Measurements from ENCODE around the gene IL10.

- PRO-cap = no peak
Observed at GRCh38 chr1:206521052-206521593, 13.8 kb downstream of the RASSF5 start.

DNA sequence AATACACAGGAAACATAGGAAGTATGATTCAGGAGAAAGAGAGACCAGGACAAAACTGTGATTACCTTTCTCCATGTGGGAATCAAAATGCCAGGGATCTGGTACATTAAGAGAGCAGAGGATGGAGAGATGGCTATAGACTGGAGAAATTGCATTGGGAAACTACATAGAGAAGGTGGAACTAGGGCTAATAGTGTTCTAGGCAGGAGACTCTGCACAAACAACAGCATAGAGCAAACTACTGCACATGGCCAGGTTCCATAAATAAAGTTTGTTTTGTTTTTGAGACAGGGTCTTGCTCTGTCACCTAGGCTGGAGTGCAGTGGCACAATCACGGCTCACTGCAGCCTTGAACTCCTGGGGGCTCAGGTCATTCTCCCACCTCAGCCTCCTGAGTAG is 35.7 kb downstream of the EIF2D start:
- PRO-cap = no peak

- PRO-cap = no peak
Observed at GRCh38 chr1:206587060-206587807, 25.0 kb downstream of the EIF2D start.

DNA sequence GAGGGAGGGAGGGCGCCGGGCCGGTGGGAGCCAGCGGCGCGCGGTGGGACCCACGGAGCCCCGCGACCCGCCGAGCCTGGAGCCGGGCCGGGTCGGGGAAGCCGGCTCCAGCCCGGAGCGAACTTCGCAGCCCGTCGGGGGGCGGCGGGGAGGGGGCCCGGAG is 186 bp downstream of the MAPKAPK2 start:
- PRO-cap = no peak

- PRO-cap = no peak
Observed at GRCh38 chr1:206692296-206692970, 7.7 kb downstream of the MAPKAPK2 start.

GRCh38 chr1:206694917-206695596 is 10.4 kb downstream of the MAPKAPK2 start:
- PRO-cap = no peak

DNA sequence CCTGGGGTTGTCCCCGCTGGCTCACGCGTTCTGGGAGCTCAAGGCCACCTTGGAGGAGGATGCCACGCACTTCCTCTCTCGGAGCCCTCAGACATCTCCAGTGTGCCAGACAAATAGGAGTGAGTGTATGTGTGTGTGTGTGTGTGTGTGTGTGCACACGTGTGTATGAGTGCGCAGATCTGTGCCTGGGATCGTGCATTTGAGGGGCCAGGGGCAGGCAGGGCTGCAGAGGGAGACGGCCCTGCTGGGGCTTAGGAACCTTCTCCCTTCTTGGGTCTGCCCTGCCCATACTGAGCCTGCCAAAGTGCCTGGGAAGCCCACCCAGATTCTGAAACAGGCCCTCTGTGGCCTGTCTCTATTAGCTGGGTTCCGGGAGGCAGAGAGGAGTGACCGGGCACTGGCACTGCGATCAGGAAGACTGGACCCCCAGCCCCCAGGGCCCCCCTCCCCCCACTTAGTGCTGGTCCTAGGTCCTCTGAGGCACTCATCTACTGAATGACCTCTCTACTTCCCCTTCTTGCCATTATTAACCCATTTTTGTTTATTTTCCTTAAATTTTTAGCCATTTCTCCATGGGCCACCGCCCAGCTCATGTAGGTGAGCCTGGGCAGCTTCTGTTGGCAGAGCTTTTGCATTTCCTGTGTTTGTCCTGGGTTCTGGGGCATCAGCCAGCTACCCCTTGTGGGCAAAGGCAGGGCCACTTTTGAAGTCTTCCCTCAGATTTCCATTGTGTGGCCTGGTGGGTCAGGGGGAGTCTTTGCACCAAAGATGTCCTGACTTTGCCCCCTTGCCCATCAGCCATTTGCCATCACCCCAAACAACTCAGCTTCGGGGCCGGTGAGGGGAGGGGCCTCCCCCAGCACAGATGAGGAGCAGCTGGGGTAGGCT is 37.2 kb upstream of the IL19 start:
- PRO-cap = no peak

GRCh38 chr1:206734713-206735712 is 35.6 kb upstream of the IL19 start:
- PRO-cap = no peak

DNA sequence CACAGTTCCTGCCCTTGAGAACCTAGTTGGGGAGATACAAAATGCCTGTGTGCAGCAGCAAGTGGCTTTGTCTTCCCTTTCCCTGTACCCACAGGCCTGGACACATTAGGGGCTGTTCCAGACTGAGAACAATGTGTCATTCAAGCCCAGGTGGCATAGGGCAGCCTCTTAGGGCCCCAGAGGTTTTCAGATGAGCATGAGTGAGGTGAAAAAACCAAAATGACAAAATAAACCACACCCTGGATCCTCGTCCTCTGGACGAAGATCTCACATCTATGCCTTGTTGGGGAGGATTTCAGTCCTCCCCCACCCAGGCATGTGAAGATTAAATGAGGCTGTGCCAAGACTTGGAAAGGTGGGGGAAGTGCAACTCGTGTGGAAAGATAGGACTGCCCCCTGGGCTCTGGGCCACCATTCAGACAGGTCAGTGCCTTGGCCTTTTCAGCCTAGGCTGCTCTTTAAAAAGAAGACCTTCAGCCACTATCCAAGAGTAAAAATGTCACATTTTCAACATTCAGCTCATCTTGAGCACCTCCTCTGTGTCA is 32.8 kb upstream of the IL19 start:
- PRO-cap = no peak

- PRO-cap = no peak
Observed at GRCh38 chr1:206770955-206771969, 689 bp downstream of the IL19 start.

DNA sequence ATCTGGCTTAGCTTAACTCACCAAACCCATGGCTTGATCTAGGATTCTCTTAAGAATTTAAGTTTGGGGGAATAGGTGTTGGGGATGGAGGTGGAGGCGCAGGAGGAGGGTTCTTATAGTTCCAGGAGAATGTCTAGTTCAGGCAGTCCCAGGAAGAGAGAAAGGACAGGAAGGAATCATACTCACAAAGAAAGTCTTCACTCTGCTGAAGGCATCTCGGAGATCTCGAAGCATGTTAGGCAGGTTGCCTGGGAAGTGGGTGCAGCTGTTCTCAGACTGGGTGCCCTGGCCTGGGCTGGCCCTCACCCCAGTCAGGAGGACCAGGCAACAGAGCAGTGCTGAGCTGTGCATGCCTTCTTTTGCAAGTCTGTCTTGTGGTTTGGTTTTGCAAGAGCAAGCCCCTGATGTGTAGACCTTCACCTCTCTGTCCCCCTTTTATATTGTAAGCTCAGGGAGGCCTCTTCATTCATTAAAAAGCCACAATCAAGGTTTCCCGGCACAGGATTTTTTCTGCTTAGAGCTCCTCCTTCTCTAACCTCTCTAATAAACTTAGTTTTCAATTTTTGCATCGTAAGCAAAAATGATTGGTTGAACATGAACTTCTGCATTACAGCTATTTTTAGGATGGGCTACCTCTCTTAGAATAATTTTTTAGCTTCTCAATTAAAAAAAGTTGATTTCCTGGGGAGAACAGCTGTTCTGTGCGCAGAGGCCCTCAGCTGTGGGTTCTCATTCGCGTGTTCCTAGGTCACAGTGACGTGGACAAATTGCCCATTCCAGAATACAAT is at the start of gene IL10:
Gene IL10 (minus strand): TSS at position 410 of the 788 bp plus-strand sequence.
- PRO-cap = no peak

DNA sequence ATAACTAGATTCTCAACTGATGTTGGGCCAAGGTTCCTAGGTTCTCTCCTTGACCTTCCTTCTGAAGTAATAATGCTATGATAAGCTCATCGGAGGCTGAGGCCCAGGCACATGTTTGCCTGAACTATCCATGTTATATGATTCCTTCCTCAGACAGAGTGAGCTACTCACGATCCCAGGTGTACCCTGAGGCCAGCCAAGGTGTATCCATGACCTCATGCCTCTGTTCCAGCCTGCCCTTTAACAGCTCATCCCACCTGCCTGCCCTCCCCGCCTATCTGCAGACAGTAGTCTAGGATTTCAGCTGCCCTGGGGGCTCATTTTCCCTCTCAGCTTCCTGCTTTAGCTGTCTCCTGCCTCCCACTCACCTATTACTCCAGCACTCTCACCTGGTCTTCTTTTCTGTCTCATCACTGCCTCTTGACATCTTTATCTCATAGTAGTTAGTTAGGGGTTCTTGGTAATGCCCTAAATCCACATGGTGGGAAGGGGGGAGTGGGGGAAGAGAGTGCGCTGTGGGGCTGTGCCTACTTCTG is 1.9 kb upstream of the IL24 start:
- PRO-cap = no peak

GRCh38 chr1:206908798-206910276 is 12.1 kb downstream of the IL24 start:
- PRO-cap = no peak

DNA sequence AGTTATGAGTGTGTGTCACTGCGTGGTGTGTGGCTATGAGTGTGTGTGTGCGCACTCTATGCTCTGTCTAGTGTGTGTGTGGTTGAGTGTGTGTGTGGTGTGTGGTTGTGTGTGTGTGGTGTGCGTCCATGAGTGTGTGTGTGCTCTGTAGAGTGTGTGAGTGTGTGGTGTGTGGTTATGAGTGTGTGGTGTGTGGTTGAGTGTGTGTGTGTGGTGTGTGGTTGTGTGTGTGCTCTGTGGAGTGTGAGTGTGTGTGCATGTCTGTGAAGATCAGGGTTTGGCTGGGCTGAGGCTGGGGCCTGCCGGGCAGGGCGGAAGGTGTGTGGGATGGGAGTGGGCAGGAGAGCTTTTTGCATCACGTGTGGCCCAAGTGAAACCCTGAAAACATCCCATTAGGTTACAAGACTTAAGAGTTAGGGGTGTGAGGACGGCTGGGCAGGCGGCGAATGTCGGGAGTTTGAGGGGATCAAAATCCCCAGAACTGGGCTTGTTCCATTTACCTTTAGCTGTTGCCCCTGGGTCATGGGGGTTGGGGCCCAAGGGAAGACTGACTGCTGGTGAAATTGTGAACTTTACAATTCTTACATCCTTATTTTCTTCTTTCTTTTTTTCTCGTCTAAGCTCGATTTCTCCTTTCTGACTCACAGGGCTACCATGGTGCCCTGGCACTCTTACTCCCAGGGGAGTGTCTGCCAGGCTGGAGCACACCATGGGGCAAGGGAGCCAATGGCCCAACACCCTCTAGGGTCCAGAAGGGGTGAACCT is 3.0 kb upstream of the FCMR start:
- PRO-cap = no peak

GRCh38 chr1:206925293-206925834 is 3.6 kb upstream of the FCMR start:
- PRO-cap = no peak

- PRO-cap = no peak
Observed at GRCh38 chr1:206945303-206945846, 891 bp downstream of the PIGR start.

DNA sequence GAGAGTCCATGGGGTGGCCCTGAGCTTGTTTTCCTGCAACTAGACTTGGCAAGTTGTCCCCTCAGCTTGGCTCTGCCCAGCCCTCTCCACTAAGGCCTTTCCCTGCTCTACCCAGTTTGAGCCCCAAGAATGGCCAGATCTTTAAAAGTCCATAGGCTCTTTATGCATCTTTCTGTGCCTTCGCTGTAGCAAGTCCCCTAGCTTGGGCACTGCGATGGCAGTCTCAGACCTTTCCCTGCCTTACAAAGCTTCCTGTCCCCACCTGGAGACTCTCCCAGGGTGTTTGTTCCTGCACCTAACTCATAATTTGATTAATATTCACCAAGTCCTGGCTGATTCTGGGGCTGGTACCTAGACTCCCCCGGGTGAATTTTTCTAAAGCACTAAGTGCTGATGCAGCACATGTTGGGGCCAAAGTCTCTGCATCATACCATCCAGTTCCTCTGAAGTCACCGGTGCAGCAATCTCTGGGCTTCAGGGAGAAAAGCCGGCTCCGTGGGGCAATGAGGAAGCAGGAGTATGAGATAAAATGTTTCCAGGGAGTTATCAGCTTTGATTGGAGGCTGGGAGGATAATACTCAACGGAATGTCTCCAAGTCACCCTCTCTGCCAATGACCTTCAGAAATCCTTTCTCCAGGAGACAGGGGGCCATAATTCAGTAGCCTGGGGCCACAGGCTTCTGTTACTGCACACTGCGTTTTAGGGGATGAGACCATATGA is 1.3 kb downstream of the FCAMR start:
- PRO-cap = no peak

GRCh38 chr1:207019586-207020119 is 12.9 kb downstream of the C1orf116 start:
- PRO-cap = no peak

DNA sequence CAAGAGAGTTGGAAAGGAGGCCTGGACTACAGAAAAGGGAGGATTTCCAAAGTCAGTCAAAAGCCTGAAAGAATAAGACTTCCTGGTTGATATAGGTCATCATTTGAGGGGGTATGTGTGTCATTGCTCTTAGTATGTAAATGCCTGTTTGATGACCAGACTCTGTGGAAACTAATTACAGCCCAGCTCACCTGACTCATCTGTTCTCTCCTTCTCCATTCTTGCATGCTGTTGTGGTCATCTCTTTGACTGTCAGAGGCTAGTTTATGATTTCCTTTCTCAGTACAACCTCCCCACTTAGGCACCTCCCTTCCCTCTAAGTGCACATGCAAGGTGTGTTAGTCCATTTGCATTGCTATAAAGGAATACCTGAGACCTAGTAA is 2.4 kb upstream of the C1orf116 start:
- PRO-cap = no peak

DNA sequence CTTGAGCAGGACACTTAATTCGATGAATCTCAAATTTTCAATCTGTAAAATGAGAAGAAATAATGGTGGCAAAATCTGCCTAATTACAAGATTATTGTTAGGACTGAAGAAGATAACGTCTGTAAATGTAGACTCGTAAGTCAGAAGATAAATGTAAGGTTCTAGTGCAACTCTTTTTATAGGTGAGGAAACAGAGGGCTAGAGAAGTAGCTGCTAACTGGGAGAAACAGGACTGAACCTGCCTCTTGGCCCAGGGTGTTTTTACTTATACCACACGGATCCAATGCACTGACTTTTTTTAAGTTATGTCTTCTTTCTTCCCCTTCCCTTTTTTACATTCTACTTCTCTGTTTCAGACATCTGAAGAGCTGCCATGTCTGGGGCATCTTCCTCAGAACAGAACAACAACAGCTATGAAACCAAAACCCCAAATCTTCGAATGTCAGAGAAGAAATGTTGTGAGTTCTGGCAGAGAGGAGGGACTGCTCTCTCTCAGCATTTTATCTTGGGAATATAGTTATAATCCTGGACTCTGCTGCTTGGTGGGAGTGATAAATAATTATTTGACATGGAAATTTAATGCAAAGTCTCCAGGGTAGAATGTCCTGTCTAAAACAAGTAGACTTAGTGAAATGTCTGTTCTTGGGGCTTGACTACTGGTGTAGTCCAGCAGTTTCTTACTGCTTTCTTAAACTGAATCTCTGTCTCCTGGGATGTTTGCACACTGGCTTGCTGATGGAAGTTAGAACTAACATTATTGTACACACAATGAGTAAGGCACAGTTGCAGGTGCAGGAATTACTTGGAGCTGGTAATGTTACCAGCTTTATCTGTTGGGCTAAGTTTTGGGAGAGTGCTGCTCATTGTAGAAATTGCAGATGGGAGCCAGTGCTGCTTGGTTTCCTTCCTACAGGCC is 1.5 kb downstream of the PFKFB2 start:
- PRO-cap = no peak